Diencephalon (tissue), 2 donors: ENCODE results near the genes DOLPP1, NTMT1 and C9orf78.

GRCh38 chr9:128881561-128881785 lies 277 bp downstream of the KYAT1 start:
- RAMPAGE, long total RNA = no peak

DNA sequence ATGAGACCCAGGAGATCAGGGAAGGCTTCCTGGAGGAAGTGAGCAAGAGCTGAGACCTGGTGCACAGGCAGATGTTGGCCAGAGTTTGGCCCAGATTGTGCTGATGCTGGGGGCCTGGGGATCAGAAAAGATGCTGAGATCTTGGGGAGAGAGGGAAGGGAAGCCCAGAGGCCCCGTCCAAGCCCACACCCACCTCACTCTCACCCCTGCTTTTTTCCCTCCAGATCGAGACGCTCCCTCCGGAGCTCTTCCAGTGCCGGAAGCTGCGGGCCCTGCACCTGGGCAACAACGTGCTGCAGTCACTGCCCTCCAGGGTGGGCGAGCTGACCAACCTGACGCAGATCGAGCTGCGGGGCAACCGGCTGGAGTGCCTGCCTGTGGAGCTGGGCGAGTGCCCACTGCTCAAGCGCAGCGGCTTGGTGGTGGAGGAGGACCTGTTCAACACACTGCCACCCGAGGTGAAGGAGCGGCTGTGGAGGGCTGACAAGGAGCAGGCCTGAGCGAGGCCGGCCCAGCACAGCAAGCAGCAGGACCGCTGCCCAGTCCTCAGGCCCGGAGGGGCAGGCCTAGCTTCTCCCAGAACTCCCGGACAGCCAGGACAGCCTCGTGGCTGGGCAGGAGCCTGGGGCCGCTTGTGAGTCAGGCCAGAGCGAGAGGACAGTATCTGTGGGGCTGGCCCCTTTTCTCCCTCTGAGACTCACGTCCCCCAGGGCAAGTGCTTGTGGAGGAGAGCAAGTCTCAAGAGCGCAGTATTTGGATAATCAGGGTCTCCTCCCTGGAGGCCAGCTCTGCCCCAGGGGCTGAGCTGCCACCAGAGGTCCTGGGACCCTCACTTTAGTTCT lies 4.7 kb upstream of the PHYHD1 start:
- RAMPAGE, long total RNA = no peak

DNA sequence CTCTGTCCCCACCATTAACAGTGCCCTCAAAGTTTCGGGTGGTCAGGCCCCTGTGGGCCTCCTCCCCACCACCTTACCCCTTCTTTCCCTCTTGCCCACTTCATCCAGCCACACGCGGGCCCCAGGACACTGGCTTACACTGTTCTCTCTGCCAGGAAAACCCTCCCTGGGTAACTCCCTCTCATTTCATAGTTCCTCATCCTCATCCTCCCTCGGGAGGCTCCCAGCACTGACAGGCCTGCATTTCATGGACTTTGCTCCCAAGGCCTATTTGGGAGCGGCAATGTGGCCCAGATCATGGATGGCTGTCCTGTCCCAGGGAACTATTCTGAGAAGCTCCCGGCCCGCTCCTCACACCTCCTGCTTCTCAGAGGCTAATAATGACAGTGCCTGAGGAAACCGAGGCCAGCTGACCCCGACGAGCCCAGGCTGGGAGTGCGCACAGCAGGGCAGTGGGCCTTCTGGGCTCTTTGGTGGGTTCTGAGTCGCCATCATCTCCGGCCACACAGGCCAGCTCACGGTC lies 2.3 kb upstream of the DOLPP1 start:
- RAMPAGE, long total RNA = no peak

- RAMPAGE, long total RNA = start-site peak on the plus strand at chr9:129081108-129081125, 43 and 156 reads in 2 replicates
Observed at GRCh38 chr9:129080551-129081757, at the start of gene DOLPP1. TSS of gene DOLPP1 (plus strand) at chr9:129081111.

GRCh38 chr9:129088907-129090296 lies 8.5 kb downstream of the DOLPP1 start:
- RAMPAGE, long total RNA = no peak

- RAMPAGE, long total RNA = no peak
Observed at GRCh38 chr9:129140479-129141335, 29.5 kb downstream of the PTPA start.

DNA sequence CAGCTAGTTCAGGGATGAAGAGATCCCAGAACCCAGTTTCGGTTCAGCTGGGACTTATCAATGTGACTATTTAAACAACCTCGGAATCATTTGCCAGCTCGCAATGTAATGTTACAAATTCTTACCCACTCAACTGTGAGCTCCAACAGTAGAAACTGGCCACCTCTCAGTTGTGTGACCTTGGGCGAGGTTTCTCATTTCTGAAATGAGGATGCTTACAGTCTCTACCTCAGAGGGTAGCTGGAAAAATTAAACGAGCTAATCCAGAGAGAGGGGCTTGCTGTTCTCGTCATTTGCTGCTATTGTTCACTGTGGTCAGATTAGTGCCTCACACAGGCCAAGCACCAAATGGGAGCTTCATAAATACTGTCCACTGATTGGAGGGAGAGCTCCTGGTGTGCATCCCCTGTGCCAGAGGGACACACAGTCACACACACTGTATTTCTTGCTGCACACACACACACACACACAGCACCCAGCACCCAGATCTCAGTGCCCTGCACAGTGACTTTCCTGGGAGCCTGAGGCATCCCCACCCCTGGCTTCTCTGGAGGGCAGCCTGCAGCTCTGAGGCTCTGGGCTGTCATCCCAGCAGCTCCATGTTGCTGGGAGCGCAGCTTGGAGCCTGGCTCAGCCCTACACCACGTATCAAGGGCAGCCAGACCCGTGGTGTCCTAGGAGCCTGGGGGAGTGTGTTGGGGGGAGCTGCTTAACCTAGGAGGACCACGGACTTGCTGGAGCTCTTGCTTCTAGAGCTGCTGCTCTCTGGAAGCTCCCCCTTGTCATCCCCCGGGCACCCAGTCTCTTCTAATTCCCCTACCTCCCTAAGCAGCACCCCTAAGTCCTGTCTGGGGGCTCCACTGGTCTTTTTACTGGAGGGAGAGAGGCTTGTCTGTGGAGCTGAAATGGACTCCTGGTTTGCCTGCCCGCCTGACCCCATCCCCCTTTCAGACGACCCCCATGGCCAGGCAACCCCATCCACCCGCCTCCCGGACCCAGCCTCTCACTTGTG lies 5.4 kb downstream of the IER5L start:
- RAMPAGE, long total RNA = no peak

DNA sequence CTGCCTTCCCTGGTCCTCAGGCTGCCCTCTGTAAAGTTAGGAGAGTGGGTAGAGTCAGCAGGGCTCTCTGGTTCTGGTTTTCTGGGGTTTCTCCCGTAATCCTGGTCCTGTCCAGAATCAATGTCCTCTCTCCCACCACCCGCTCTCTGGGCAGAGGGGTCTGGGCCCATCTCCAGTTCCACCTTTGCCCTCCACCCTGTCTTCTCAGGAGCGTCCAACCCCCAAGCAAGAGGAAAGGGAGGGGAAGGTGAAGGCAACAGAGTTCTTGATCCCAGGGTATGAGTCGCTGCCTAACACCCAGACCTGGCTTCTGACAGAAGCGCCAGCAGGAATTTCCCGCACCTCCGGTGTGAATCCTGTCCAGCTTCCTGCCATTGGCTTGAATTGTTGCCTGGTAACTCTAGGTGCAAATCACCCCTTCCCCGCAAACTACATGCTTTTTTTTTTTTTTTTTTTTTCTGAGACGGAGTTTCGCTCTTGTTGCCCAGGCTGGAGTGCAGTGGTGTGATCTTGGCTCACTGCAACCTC lies 84.1 kb upstream of the IER5L start:
- RAMPAGE, long total RNA = no peak

GRCh38 chr9:129270143-129270632 lies 92.1 kb upstream of the IER5L start:
- RAMPAGE, long total RNA = no peak

DNA sequence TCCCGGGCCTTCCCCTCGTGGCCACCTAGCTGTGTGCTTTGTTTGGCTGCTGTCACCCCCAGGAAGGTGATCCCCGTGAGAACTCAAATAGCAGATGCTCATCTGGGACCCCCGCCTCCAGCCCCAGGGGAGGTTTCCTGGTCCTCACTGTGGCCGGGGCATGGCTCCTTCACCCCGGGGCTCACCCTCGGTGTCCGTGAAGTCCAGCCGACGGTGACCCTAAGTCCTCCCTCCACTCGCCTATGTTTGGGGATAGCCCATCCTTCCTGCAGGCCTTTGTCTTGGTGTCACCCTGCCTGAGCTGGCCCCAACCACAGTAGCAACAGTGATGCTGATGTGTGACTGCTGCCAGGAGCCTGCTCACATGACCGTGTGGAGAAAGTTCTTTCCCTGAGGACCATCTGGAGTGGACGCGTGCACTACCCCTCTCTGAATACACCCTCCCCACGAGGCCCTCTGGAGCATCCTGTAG lies 163.5 kb upstream of the IER5L start:
- RAMPAGE, long total RNA = no peak

DNA sequence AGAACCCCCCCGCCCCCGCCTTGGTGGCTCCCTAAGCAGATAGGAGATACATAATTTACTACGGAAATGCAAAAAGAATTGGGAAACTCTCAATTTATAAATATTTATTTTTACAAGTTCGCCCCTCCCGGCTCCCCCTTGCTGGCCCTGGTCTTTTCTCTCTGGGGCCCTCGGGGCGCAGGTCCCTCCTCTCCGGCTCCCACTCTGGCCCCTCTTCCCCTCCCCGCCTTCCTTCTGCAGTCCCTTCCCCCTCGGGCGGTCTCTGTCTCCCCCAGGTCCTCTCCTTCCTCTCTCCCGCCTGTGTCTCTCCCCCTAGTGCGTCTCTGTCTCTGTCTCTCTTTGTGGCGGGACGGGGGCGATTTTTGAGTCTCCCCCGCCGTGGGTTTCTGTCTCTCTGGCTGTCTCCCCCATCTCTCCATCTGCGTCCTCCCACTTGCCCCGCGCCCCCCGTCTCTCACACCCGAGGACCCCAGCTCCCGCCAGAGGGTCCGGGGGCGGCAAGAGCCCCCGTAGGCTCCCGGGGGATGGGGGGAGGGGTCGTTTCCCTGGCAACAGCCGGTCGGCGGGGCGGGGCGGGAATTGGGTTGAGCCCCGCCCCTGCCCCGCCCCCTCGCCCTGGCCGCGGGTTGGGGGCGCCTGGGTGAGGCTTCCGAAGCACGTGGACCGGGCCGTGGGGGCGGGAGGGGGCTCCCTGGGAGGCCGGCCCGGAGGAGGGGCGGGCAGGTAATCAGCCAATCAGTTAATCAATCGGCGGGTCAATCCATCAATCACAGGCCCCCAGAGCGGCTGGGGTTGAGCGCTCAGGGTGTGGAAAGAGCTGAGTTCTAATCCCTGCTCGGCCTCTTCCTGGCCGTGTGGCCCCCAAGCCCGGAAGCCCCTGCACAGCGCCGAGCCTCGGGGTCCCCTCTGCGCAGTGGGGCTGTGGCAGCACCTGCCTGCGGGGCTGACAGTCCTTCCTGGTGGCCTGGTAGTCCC lies 173.9 kb upstream of the IER5L start:
- RAMPAGE, long total RNA = no peak

DNA sequence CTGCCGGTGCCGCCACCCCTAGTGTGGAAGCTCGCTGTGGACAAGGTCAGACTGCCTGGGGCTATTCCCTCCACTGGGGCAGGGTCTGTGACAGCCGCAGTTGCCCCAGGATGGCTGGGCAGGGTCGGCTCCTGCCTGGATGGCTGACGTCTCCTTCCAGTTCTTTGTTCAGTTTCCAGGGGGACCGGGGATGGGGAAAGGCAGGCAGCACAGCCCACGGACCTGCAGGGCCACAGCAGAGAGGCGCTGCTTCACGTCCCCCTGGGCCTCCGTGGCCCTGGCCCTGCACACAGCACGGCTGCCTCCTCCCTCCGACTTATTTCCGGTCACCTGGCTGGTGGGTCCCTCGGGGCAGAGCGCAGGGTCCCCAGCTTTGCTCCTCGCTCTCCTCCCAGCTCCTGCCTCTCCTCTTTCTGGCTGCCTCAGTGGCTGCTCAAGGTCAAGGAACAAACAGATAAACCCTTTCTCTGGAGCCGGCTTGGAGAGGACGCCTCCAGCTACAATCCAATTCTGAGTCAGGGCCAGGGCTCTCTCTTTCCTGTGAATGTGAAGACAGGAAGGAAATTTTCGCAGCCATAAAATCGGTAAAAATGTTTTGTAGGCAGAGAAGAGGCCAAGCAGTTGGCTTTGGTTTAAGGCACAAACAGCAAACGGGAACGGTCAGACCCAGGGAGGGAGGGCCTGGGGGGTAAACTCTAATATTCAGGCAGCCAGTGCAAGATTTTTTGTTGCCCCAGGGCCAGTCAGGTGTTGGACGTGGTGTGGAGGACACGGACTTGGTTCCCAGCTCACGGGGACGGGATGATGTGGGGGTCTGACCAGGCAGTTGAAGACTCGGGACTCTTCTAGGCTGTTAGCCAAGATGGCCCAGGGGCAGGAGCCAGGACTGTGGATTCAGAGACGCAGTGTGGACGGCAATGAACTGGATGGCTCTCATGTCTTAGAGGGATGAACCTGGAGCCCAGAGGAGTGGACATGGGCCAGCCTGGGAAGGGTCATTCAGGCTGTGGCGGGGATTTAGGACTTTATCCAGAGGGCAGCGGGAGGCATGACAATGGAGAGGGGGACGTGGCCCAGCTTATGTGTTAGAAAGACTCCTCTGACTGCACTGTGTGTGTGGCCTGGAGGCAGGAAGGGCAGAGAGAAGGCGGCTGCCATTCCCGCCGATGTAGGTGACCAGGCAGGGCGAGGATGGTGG lies 169.4 kb downstream of the C9orf50 start:
- RAMPAGE, long total RNA = no peak

DNA sequence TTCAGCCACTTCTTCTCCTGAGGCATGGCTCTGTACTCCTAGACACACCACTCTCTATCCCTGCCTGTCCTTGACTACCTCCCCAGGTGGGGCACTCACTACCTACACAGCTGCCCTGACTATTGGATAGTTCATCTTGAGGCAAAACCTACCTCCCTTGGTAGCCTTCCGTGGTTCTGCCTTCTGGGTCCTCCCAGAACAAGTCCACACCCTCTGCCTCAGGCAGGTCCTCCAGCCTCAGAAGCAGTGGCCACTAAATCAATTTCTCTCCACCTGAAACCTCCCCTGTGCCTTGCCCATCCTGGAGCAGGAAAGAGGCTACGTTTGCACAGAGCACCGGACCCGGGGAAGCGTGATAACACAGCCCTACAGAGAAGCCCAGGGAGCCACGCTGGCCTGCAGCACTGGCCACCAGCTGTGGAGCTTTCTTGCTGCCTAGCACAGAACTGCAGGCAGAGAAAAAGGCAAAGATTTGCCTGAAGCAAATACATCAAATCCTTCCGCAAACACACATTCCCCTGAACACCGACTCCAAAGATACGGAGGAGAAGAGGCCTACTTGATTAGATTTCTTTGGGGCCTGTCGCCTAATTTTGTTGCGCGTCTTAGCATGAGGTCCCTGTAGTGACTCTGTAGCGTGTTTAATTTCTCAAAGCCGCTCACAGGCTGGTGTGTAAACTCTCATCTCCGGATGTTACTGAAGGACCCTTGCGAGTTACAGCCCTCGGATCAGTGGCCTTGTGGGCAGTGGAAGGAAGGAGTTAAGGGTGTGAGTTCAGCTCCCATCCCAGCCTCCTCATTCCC lies 141.7 kb downstream of the C9orf50 start:
- RAMPAGE, long total RNA = no peak

GRCh38 chr9:129549574-129550804 lies 70.9 kb downstream of the C9orf50 start:
- RAMPAGE, long total RNA = no peak

- RAMPAGE, long total RNA = no peak
Observed at GRCh38 chr9:129569611-129570191, 51.2 kb downstream of the C9orf50 start.

DNA sequence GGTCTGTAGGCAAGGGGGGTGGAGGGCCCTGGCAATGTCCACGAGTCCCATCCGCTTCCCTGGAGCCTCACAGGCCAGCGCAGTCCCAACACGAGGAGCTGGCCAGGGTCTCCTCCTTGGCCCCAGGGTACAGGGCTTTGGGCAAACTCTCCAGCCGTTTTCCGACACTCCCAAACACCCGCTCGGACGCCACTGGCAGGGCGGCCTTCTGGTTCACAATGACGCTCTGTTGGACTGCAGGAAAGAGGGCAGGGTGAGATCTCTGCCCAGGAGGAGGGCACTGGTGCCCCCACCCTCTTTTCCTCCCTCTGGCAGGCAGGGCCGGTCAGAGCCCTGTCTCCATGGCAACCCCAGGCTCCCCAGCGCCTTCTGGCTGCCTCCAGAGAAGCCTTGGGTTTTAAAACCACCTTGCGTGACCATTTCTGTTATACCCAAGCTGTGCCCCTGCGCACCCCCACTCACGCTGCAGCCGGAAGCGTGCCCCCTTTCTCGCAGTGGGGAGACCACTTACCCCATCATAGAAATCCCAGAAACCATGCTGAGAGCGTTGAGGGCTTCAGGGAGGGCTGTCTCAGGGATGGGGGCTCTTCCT lies 7.4 kb downstream of the C9orf50 start:
- RAMPAGE, long total RNA = no peak

- RAMPAGE, long total RNA = no peak
Observed at GRCh38 chr9:129625847-129626641, at the start of gene NTMT1. TSS of gene NTMT1 (plus strand) at chr9:129626163.

DNA sequence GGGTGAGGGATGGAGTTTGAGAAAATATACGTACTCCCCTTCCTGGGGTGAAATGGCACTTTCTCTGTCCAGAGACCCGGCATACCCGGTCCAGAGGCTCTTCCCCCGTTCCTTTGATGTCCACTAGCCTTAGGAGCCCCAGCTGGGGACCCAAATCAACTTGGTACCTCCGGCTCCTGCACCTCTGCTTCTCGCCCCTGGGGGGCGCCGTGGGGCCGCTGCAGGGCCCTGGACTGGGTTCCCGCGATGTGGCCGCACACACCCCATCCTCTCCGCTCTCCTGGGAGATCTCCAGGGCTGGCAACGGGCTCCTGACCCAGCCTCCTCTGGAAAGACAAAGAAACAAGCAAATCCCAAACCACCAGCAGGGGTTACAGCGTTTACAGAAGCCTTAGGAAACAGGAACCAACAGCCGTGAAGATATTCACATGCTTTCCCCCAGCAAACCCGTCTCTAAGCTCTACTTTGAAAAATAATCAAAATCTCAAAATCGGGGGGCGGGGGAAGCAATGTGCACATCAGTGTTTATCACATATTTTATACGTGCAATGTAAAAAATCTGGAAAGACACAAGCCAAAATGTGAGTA lies 26.2 kb downstream of the PTGES start:
- RAMPAGE, long total RNA = no peak

- RAMPAGE, long total RNA = start-site peak on the minus strand at chr9:129835234-129835300, 2,998 and 3,972 reads in 2 replicates
Observed at GRCh38 chr9:129834825-129835669, at the start of gene C9orf78. TSS of gene C9orf78 (minus strand) at chr9:129835275.

GRCh38 chr9:129867590-129868514 lies 32.6 kb downstream of the USP20 start:
- RAMPAGE, long total RNA = no peak